Aorta (tissue), 1 donor: ENCODE measurements around a stretch of chr16.

- PRO-cap: no peak
Observed at GRCh38 chr16:48339009-48340278, 45.8 kb downstream of the SIAH1 start.

- PRO-cap: no peak
Observed at GRCh38 chr16:48341571-48342127, 43.6 kb downstream of the SIAH1 start.

DNA sequence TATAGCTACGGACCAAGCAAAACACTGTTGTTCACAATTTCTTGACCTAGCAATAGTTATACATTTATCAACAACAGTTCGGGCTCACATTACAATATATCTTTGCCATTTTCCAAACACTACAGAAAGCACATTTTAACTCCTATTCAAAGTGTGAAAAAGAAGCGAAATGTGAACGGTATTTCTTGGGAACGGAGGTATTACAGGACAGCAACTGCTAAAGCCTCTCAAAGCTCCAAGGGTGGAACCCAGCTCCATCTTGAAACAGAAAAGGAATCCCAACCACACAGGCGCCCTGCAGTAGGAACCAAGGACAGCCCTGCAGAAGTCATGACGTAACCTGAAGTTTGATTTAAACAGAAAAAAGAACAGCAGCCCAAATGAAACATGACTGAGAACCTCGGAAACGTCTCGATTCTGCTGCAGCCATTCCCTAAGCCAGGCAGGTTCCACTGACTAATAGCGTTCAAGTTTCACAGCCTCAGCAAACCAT, 20.3 kb downstream of the SIAH1 start:
- PRO-cap: no peak

DNA sequence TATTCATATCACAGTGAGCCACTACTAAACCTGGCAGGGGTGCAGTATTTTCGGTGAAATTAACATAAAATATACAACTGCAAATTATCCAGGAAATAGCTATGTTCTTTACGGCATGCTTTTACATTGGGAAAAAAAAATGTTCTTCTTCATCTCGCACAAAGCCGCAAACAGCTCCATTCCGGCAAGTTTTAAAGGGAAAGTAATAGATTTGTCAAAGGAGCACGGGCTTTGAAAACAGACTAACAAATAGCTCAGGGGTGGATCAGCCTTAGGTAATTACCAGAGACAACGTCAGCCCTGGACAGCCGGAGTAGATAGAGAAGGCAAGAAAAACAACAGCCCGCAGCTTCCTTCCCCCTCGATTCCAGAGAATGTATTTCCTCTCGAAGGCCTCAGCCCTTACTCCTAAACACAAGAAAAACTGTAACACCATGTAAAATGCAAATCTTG, 222.5 kb downstream of the C16orf78 start:
- PRO-cap: no peak

DNA sequence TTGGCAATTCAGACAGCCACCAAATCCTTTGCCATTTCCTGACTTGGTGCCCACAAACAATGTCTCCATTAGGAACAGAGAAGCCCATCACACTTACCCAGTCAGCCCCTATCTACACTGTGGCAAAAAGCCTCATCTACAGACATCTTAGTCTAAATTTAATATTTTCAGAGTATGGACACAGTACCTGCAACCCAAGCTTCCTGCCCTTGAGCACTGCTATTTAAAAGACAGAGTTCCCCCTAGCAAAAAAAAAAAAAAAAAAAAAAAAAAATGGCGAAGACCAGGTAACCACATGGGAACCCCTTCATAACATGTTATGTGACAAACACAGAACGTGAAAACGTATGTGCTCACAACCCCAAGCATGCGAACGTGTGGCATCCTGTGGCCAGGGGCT, 129.3 kb downstream of the ZNF423 start:
- PRO-cap: no peak

- PRO-cap: unidirectional peak, plus-strand start at chr16:49754997
Observed at GRCh38 chr16:49754549-49755218, 101.2 kb downstream of the ZNF423 start.

DNA sequence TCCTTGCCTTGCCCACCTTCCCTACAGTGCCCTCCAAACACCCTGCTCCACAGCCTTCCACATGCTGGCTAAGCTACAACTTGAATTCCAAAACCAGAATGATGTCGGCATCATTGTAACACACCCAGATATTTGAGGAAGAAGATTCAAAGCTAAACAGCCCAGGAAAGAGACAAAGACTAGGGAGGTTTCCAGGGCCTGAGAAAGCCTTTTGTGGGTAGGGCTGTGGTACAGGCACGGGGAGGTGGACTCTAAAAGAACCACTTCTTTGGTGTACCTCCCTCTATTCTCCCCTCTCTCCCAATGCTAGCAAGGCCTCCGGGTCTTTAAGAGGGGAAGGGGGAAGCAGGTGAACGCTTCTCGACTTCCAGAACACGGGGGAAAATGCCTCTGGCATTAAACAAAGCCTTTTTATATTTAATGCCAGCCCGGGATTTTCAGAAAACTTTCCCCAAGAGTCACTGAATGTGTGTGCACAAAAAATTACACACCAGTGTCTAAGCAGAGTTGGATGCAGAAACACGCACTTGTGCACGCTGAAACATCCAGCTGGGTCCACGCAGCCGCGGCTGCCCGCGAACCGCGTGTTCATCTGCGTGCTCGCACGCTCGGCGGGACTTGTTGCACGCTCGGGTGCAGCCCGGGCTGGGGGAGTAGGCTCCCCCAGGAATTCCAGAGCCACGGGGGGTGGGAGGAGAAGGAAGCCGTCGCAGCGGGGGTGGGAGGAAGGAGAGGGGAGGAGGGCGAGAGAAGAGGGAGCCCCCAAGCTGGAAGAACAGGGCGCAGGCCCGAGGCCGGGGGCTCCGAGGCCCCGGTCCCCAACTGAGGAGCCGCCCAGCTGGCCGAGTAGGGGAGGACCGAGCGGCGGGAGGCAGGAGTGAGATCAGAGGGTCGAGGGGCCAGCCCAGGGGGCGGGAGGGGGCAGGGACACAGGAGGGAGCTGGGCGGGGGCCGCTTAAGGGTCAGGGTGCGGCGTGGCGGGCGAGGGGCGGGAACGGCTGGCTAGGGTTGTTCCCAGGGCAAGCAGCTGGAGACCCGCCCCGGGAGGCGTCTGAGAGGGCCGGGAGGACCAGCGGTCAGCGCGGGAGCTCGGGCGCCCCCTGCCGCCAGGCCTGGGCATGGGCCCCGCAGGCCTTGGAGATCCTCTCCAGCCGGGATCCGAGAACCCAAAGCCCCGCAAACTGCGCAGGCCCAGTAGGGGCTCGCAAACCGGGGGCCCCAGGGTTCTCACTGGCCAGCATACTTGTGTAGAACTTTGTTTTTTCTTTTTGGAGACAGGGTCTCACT, 20.3 kb upstream of the ZNF423 start:
- PRO-cap: no peak

DNA sequence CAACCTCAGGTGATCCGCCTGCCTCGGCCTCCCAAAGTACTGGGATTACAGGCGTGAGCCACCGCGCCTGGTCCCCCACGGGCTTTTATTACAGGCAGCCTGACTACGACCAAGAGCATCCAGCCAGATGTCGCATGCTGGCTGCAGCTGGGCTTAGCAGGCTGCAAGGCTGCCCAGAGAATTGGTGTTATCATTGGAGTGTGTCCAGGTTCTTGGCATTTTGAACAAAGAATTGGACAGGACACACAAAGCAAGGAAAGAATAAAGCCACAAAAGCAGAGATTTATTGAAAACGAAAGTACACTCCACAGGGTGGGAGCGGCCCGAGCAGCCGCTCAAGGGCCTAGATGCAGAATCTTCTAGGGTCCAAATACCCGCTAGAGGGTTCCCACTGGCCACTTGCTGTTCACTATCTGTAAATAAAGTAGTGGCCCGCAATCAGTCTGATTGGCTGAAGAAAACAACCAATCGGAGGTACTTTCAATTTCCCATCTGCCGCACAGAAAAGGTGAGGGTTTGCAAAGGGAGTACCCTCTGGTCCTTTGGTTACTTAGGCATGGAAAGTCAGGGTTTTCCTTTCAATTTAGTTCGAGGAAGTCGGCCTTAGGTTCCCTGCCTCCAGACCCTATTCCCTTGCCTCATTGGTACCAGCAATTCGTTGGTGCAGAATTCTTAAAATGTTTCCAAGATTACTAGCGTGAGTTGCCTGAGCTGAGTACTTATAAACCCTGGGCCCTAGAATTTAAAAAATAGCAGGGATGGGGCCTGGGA, 38.6 kb upstream of the CNEP1R1 start:
- PRO-cap: no peak

GRCh38 chr16:50093524-50094444, 28.0 kb downstream of the HEATR3 start:
- PRO-cap: no peak

DNA sequence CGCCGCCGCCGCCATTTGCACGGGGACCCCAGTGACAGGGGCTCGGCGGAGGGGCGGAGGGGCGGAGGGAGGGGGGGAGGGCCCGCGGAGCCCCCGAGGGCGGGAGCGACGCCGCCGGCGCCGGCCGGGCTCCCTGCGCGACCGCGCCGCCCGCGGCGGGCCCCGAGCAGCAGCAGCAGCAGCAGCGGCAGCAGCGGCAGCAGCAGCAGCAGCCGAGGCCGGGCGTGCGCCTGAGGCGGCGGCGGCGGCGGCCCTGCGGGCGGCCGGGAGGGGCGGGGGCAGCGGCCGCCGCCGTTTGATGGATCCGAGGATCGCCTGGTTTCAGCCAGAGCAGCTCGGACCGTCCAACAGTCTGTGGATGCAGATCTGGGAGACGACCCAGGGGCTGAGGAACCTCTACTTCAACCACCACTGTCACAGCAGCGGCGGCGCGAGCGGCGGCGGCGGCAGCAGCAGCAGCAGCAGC, 251 bp downstream of the TENT4B start:
- PRO-cap: unidirectional peak, plus-strand start at position 211 of the sequence

- PRO-cap: no peak
Observed at GRCh38 chr16:50275511-50275931, 9.2 kb downstream of the ADCY7 start.

DNA sequence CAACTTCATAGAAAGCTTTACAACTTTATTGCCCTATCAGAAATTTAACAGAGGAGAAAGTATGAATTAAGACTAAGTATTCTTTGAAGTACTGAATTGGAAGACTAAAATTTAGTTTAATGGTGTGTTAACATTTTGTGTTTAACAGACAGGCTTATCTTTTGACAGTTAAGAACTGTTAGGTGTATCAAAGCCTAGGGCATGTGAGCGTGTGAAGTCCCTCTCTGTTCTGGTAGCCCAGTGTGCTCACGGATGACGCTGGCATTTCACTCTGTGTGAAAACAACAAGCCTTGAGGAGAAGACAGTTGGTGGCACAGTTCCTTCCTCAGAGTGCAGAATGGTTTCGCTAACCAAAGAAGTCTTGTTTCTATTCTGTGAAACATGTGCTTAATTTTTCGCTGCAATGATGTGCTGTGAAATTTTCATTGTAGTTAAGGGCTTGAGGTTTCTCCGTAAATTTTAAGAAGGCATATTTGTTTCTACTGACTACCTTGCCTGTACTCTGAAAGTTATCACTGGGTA, 33.6 kb downstream of the BRD7 start:
- PRO-cap: no peak

DNA sequence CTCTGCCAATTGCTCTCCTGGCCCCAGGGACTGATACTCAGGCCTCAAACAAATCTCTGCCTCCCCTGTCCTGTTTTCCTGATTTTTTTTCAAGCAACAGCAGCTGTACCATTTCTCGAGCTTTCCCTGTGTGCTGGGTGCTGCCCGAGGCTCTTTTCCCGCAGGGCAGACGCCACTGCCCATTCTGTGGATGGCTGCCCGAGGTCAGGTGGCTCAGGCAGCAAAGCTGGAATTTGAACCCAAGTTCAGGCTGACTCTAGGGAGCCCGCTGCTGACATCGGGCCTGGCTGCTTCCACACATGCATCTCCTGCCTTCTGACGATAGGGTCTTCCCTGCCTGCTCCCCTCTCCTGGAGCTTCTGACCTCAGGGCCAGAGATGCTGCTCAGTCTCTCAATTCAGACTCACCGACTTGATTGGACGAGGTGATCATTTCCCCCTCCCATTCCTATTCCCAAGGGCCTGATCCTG, 87.2 kb upstream of the NKD1 start:
- PRO-cap: no peak

GRCh38 chr16:50597005-50597403, 48.8 kb downstream of the NKD1 start:
- PRO-cap: no peak

DNA sequence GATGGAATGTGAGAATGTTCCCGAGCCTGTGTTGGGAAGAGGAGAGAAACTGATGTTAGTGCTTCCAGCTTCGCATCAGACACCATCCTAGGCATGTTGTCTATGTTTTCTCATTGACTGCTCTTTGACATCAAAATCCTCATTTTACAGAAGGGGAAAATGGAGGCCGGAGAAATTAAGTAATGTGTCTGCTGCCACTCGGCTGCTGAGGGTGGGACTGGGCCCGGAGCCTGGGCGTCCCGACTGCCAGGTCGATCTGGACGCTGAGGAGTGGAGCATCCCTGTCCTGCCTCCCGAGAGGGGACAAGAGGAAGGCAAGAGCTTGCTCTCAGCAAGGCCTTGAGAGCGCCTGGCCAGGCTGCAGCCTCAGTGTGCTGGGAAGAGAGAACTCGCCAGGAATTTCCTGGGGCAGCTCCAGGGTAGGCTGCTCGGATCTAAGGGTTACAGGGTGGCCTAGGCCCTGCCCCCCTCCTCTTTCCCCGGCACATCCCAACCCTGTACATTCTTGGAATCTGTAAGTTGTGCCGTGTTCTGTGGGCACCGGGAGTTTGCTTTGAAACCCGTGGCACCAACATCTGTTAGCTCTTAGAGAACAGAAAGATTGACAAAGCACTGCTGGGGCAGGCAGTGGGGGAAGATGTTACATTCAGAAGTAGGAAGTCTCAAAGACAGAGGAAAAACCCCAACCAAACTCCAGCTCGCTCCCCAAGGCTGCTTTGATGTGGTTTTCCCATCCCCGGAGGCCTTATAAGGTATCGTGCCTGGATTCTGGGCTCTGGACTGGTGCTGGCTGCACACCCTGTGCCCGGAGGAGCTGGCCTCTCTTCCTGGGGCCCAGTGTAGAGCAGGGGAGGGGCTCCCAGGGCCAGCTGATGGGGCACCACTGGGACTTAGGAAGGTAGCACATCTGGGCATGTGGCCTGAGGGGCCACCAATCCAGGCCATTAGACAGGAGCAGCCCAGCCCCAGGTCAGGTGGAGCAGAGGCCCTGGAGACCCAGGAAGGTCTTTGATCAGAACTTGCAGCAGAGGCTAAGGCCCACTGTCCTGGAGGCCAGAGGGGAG, 55.1 kb downstream of the NKD1 start:
- PRO-cap: no peak

GRCh38 chr16:50721782-50723142, 19.6 kb upstream of the CYLD start:
- PRO-cap: no peak

DNA sequence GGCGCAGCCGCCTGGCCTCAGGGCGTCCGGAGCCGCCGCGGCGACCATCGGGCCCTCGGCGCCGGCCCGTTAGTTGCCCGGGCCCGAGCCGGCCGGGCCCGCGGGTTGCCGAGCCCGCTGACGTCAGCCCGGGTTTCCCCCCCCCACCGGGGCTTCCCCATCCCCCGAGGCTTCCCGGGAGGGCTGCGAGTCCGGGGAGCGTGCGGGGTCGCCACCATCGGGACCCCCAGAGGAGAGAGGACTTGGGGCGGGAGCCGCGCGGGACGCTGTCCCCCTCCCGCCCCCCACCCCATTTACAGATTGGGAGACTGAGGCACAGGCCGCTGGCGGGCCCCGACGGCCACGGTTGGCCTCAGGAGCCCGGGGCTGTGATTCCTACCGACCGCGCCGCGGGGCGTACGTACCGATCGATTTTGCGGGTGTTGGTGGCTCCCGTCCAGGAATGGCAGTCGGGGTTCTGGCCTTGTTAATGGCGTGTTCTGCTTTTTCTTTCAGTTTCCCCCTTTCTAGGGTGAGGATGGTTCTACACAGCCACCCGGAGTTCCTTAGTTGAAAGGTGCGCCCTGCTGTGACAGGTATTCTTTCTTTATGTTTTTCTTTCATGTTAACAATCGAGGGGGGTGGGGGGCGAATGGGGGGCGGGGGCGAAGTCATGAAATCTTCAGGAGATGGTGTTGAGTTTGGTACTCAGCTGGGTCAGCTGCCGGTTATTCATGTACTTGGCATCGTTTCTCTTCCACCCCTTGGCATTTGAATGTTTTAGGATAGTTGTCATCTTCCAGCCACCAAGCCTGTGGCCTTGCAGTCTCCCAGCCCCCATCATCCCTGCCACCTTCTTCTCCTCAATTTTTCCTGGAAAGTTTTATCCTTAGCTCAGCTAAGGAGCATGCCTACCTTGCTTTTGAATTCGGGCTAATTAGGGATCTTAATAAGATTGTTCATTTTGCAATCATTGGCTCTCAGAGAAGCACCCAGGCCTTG, 671 bp downstream of the CYLD start:
- PRO-cap: bidirectional peak, plus-strand start at position 235 of the sequence, minus-strand start at position 68 of the sequence

DNA sequence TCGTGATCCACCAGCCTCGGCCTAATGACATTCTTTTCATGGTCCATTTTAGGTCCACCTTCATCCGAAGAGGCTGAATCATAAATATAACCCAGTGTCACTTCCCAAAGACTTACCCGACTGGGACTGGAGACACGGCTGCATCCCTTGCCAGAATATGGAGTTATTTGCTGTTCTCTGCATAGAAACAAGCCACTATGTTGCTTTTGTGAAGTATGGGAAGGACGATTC, 52.2 kb downstream of the CYLD start:
- PRO-cap: no peak

DNA sequence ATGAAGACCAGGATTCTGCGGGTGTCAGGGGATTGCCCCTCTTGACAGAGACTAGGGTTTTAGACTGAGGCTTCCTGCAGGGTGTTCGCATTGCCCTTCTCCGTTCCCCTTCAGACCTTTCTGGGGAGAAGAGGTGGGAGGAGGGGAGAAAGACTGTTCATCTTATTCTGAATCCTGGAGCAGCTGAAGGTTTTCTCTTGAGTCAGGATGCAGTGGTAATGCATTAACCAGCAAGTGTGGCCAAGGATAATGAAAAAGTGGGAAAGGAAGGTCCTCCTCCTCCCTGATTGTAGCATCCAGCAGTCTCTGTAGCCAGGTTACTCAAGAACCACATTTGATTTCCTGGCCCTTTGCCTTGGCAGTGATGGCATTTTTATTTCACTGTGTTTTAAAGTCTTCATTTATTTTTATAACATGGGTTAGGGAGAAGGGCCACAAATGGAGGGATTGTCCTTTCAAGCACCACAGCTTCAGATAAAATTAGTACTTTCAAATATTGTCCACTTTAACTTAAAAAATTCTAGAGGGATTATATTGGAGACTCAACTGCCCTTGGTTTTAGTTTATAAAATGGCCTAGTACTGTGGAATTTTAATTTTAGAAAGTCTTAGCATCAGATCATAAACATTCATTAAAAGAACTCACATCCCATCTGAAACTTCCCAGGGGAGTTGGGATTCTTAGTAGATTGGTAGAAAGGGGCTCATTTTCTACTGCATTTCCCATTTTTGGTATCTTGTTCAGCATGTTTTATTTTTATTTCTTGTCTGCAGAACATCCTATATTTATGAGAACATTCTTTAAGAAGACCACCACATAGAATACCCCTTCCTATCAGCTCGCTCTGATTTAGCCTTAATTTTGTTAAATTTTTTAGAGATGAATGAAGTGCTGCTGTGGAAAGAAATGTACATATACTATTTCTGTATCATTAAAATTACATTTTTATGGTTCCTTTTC, 59.4 kb downstream of the CYLD start:
- PRO-cap: no peak

DNA sequence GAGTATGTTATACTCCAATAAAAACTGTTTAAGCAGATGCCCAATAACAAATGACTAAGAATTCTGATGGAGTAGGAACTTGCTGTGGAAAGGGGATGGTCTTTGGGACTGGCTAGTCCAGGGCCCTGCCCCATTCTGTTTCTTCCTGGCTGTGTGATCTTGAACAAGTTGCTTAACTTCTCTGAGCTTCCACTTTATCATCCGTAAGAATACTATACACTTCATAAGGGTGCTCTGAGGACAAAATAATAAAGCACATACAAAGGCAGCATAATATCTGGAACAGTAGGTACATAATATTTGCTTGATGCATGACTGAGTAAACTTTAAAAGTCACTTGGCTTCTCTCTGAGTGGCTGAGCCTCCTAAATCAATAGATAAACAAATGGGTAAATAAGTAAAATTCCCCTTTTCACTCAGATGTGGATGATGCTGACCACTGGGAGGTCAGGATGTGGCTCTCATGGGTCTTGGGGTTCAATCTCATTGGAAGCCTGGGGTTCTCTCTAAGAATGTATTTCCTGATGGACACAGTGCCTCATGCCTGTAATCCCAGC, 98.6 kb downstream of the SALL1 start:
- PRO-cap: no peak